Liver (tissue), 9 donors: ENCODE data around the gene RAB6B.

GRCh38 chr3:129722486-129722944, 116.0 kb upstream of the PLXND1 start:
- PRO-cap, 5 experiments, result peak in 2 of 5 experiments; most common plus-strand start chr3:129722828 (in 1); most common minus-strand start chr3:129722625 (in 1)
- RAMPAGE, long total RNA, 2 experiments, result no peak in any of the 2 experiments

GRCh38 chr3:129822661-129822990, 70.9 kb downstream of the TMCC1 start:
- PRO-cap, 5 experiments, result no peak in any of the 5 experiments
- RAMPAGE, long total RNA, 2 experiments, result no peak in any of the 2 experiments

GRCh38 chr3:130002731-130003318, 28.3 kb downstream of the TRH start:
- PRO-cap, 5 experiments, result no peak in any of the 5 experiments
- RAMPAGE, long total RNA, 2 experiments, result no peak in any of the 2 experiments
- RRBS, result 2% methylated on average over 7 of the region's 68 CpGs

DNA sequence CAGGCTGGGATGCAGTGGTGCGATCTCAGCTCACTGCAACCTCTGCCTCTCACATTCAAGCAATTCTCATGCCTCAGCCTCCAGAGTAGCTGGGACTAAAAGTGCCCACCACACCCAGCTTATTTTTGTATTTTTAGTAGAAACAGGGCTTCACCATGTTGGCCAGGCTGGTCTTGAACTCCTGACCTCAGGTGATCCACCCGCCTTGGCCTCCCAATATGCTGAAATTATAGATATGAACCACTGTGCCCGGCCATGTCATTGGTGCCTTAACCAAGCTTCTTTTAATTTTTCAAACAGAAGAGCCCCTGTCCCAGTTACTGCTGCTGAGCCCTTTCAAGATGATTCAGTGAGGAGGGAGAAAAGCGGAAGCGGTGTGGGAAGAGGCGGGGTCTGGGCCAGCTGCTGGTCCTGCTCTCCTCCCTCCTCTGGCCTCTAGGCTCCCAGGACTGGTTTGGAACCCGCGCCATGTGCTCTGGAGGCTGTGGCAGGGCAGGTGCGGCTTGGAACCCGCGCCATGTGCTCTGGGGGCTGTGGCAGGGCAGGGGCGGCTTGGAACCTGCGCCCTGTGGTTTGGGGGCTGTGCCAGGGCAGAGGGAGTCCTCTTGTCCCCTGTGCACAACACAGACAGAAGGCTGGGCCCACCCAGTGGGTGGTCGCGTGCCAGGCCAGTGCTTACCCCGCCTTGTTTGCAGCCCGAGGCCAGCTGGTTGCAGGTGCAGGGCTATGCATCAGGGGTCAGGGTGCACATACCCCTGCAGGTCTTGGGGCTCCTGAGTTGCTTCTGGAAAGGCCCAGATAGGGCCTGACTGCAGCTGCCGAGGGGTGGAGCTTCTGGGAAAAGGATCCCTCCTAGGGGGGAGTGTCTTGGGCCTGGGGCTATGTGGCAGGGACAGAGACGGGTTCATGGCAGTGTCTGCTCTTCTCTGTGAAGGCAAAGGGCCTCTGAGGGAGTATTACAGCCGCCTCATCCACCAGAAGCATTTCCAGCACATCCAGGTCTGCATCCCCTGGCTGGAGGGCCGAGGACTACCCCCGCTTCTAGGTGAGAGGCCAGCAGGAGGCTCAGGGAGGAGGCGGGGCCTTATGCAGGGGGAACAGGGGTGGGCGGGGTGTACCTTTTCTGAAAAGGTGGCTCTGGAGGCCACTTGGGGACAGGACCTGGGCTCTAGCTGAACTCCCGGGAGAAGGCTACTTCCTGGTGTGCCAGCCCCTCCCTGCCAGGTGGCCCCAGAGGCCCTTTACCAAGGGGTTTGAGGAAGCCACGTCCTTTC, 12.3 kb downstream of the ALG1L2 start:
- PRO-cap, 5 experiments, result no peak in any of the 5 experiments
- RAMPAGE, long total RNA, 2 experiments, result no peak in any of the 2 experiments
- RRBS, result no CpG with 5 or more reads among the region's 26 CpGs

DNA sequence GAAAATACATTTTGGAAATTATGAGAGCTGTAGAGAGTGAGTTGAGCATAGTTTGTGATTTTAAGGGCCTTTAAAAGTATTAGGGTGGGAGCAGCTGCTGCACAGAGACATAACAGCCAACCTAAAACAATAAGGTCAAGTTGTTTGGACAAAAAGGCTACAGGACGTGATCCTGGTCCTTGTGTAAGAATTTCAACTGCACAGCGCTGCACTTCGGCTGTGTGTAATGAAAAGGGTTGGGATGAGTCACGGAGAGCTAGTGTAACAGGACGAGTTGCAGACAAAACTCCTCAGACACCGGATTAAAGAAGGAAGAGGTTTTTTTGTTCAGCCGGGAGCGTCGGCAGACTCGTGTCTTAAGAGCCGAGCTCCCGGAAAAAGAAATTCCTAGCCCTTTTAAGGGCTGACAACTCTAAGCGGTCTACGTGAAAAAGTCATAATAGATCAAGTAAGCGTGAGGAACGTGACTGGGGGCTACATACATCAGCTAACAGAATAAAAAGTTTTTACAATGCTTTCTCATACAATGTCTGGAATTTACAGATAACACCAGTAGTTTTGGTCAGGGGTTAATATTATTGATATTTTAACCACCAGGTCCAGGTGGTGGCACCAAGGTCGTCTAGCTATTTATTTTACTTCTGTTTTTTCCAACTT, 59.1 kb downstream of the ALG1L2 start:
- PRO-cap, 5 experiments, result no peak in any of the 5 experiments
- RAMPAGE, long total RNA, 2 experiments, result no peak in any of the 2 experiments
- RRBS, result no CpG with 5 or more reads among the region's 17 CpGs

DNA sequence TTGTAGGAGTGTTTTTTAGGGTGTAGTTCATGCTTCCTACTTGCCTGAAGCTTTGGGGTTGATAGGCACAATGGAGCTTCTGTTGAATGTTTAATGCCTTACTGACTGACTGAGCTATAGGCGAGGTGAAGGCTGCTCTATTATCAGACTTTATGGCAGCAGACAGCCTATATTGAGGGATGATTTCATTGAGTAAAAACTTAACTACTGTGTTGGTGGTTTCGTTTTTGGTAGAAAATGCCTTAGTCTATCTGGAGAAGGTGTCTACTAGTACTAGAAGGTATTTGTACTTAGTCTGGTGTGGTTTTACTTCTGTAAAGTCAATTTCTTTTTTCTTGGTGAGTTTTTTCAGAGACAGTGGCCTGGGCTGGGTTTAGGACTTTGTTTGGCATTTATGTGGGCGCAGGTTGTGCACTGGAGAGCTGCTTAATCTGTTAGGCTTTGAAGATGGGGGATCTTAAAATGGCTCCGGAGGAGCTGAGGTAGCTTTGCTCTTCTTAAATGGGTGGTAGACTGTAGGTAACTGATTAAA, 97.2 kb downstream of the ALG1L2 start:
- PRO-cap, 5 experiments, result no peak in any of the 5 experiments
- RAMPAGE, long total RNA, 2 experiments, result no peak in any of the 2 experiments
- RRBS, result no CpG with 5 or more reads among the region's 4 CpGs

DNA sequence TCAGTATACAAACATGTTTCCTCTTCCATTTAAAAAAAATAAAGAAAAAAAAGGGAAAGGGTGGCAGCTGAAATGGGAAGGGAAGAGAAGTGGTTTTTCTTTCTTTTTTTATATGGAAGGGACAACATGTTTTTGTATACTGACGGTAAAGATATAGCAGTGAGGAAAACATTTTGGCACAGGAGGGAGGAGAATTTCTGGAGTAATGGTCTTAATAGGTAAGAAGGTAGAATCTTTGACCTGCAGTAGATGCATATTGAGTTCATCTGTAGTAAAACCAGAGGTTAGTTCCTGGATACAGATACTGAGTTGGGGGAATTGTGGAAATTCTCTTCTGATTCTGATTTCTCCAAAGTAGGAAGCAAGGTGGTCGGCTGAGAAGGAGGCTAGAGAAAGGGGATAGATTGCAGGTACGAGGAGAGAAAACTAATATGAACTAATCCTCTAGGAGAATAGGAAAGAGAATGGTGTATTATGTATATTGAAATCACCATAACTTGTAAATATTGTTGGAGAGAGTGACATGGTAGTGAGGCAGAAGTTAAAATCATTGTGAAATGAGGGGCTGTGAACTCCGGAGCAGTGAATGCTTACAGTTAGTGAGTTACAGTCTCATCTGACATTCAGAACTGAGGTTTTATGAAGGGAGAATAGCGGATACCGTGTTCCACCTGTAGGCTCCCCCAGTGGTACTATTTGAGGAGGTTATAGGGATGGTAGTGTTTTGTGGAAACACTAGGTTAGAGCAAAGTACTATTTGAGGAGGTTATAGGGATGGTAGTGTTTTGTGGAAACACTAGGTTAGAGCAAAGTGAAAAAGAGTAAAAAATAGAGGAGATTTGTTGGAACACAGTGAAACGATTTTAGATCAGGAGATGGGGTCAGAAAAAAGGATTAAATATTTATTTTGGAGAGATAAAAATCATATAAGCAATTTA, 34.8 kb downstream of the ASTE1 start:
- PRO-cap, 5 experiments, result no peak in any of the 5 experiments
- RAMPAGE, long total RNA, 2 experiments, result no peak in any of the 2 experiments
- RRBS, result no CpG with 5 or more reads among the region's 7 CpGs

- PRO-cap, 5 experiments, result no peak in any of the 5 experiments
- RAMPAGE, long total RNA, 2 experiments, result no peak in any of the 2 experiments
- RRBS, result no CpG with 5 or more reads among the region's 1 CpG
Observed at GRCh38 chr3:131344287-131344892, 37.2 kb upstream of the NUDT16 start.

- PRO-cap, 5 experiments, result peak in 5 of 5 experiments; most common minus-strand start chr3:131381491 (in 5)
- RAMPAGE, long total RNA, 2 experiments, result start-site peak on the minus strand in 2 of 2 experiments, at chr3:131381453-131381540 at its widest, 6 to 135 reads per replicate
- RRBS, result 0% methylated on average over 5 of the region's 28 CpGs
Observed at GRCh38 chr3:131380699-131381656, 596 bp upstream of the NUDT16 start.

DNA sequence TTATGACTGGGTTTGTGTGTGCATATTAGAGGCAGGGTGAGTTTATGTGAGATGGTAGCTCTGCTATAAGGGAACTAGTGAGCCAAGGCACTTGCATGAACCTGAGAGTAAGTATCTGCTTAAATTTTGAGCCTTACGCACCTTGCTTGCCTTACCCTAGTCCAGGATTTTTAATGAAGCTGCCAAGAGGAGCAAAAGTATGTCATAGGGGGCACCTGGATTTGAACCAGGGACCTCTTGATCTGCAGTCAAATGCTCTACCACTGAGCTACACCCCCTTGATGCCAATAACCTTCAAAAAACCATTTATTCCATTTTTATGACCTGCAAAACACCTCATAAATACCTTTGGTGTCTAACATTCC, 88.3 kb upstream of the ACP3 start:
- PRO-cap, 5 experiments, result no peak in any of the 5 experiments
- RAMPAGE, long total RNA, 2 experiments, result no peak in any of the 2 experiments
- RRBS, result no CpG with 5 or more reads among the region's 1 CpG

DNA sequence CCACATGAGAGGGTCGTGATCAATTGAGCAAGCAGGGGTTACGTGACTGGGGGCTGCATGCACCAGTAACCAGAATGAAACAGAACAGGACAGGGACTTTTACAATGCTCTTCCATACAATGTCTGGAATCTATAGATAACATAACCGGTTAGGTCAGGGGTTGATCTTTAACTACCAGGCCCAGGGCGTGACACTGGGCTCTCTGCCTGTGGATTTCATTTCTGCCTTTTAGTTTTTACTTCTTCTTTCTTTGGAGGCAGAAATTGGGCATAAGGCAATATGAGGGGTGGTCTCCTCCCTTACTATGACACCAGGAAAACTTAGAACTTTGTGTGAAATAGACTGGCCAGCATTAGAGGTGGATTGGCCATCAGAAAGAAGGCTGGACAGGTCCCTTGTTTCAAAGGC, 13.8 kb upstream of the ACP3 start:
- PRO-cap, 5 experiments, result no peak in any of the 5 experiments
- RAMPAGE, long total RNA, 2 experiments, result no peak in any of the 2 experiments
- RRBS, result no CpG with 5 or more reads among the region's 4 CpGs

GRCh38 chr3:133479919-133480728, 80.3 kb downstream of the BFSP2 start:
- PRO-cap, 5 experiments, result no peak in any of the 5 experiments
- RAMPAGE, long total RNA, 2 experiments, result no peak in any of the 2 experiments
- RRBS, result no CpG with 5 or more reads among the region's 7 CpGs

GRCh38 chr3:133535732-133536325, 37.7 kb upstream of the CDV3 start:
- PRO-cap, 5 experiments, result no peak in any of the 5 experiments
- RAMPAGE, long total RNA, 2 experiments, result no peak in any of the 2 experiments
- RRBS, result no CpG with 5 or more reads among the region's 2 CpGs

DNA sequence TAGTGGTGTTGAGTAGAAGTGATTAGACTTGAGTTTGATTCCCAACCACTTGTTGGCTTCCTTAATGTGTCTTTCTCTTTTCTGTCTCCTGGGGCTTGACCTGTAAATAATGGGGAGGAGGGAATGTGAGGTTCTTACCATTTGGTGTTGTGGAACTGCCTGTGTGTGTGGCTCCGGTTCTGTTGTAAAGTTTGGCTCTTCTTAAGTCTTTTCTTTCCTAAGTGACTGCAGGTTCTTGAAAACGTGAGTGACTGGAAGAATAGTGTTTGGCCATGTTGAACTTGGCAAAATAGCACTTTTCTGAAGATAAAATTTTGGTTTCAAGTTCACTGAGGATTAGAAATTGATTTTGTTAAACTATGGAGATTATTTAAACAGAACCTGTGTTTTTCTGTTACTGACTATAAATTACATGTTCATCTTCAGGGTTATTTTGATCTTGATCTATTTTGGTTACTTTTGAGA, 2.8 kb downstream of the CDV3 start:
- PRO-cap, 5 experiments, result no peak in any of the 5 experiments
- RAMPAGE, long total RNA, 2 experiments, result no peak in any of the 2 experiments
- RRBS, result no CpG with 5 or more reads among the region's 2 CpGs

GRCh38 chr3:133587579-133588663, 14.4 kb downstream of the CDV3 start:
- PRO-cap, 5 experiments, result no peak in any of the 5 experiments
- RAMPAGE, long total RNA, 2 experiments, result no peak in any of the 2 experiments
- RRBS, result no CpG with 5 or more reads among the region's 7 CpGs

- PRO-cap, 5 experiments, result no peak in any of the 5 experiments
- RAMPAGE, long total RNA, 2 experiments, result no peak in any of the 2 experiments
Observed at GRCh38 chr3:133588664-133588890, 15.1 kb downstream of the CDV3 start.

DNA sequence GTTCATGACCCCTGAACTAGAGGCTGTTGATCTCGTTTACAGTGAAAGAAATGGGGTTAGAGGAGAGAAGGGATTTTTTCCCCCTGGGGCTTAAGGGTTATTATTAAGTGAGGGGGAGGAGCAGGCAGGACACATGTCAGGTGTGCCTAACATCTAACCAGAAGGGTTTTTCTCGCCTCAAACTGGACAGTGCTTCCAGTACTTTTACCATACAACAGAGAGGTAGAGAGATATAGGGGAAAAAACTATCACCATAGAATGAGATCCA, 14.1 kb upstream of the TOPBP1 start:
- PRO-cap, 5 experiments, result peak in 3 of 5 experiments; most common plus-strand start position 103 of the sequence (in 3)
- RAMPAGE, long total RNA, 2 experiments, result no peak in any of the 2 experiments
- RRBS, result no CpG with 5 or more reads among the region's 2 CpGs

DNA sequence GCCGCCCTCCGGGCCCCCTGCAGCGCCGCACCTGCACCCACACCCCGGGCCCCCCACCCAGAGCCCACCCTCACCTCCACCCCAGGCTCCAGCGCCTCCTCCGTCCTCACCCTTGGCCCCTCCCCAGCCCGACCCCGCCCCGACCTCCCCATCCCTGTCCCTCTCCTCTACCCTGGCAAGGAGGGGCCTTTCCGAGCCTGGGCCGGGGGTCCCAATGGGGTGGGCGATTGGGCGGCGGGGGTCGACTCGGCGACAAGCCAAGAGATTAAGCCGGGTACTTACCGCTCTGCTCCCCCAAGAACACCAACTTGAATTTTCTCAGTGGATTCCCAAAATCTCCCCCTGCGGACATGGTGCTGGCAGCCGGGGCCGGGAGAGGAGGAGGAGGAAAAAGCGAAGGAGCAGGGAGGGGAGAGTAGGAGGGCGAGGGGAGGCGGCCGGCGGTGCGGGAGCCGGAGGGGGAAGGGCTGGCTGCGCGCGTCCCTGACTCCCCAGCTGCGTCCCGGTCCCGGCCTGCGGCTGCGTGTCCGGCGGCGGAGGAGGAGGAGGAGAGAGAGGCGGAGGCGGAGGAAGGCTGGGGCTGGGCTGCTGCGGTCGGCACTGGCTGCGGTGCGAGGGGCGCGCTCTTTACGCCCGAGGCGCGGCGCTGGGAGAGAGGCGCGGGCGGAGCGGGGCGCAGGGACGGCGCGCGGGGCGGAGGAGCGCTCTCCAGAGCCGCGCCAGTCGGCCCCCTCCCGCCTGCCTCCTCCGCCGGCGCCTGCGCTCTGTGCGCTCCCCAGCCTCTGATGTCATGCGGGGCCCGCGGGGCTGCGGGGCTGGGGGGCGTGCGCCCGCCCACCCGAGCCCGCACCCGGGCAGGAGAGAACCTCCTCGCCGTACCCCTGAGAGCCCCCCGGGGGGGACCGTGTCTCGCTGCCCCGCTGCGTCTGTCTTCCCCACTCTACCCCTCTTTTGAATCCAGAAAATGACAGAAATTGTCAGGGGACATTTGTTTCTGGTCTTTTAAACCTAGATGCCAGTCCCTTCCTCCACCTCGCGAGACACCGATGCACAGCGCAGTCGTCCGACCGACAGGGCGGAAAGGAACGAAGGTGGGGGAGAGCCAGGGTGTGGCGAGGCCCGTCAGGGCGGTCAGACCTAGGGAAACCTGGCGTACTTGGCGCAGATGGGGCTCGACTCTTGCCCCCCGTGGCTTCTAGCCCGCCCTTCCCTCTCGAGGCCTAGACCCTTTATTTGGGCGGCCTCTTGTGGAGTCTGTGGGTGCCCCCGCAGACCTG, at the start of gene RAB6B:
RAB6B (minus strand) TSS at position 768 of the 1,277 bp plus-strand sequence.
- PRO-cap, 5 experiments, result peak in 2 of 5 experiments; most common minus-strand start position 740 of the sequence (in 2)
- RAMPAGE, long total RNA, 2 experiments, result no peak in any of the 2 experiments
- RRBS, result 4% methylated on average over 37 of the region's 111 CpGs

DNA sequence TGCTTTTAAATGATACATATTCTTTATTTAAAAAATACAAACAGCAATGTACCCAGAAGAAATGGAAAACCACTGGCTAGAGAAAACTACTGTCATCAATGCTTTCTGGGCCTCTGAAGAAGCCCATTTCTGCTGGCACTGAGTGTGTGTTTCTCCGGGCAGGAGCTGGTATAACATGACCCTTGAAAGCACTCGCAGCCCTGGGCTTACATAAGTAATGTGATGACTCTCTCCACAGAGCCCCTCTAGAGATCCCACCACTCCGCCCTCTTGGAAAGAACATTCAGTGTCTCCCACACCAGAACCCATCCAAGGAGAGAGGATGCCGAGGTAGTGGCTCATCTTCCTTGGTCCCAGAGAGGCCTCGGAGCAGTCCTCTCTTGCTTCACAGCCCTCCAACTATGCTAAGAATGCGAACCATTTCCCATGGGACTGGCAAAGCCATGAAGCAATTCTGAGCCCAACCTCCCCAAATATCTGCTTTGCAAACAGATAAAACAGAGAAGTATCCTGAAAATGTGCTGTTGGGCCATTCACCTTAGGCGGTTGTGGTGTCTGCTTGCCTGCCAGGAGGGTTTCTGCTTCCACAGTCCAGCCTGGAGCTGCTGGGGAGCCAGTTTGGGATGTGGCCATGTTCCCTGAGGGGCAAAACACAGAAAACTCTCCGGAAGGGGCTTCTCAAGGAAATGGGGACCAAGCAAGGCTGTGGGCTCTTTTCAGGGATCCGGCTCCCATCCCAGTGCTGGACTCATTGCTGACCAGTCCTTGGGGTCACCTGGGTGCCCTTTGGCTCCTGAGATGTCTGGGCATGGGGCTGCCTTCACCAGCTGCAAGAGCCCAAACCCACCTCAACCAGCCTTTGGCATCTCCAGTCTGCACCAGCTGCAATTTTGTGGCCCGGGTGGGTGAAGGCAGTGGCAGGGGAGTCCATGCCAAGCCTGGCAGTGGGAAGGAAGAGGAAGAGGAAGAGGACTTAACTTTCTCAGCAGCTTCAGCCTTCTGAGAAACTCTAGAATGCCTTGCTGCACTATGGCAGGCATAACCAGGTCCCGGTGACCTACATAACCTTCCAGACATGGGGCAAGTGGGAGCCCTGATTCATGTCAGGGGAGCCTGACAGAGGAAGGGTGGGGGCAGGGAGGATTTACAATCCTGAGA, 47.2 kb downstream of the AMOTL2 start:
- PRO-cap, 5 experiments, result no peak in any of the 5 experiments
- RAMPAGE, long total RNA, 2 experiments, result no peak in any of the 2 experiments
- RRBS, result 73% methylated on average over 2 of the region's 11 CpGs

- PRO-cap, 5 experiments, result no peak in any of the 5 experiments
- RAMPAGE, long total RNA, 2 experiments, result no peak in any of the 2 experiments
- RRBS, result no CpG with 5 or more reads among the region's 12 CpGs
Observed at GRCh38 chr3:134367106-134367877, 7.0 kb downstream of the AMOTL2 start.